AG10803 (cell line): ENCODE measurements around a stretch of chrX.

GRCh38 chrX:53714410-53715339 lies 28.2 kb upstream of the HUWE1 start:
- RRBS, result no CpG with 5 or more reads among the region's 5 CpGs

DNA sequence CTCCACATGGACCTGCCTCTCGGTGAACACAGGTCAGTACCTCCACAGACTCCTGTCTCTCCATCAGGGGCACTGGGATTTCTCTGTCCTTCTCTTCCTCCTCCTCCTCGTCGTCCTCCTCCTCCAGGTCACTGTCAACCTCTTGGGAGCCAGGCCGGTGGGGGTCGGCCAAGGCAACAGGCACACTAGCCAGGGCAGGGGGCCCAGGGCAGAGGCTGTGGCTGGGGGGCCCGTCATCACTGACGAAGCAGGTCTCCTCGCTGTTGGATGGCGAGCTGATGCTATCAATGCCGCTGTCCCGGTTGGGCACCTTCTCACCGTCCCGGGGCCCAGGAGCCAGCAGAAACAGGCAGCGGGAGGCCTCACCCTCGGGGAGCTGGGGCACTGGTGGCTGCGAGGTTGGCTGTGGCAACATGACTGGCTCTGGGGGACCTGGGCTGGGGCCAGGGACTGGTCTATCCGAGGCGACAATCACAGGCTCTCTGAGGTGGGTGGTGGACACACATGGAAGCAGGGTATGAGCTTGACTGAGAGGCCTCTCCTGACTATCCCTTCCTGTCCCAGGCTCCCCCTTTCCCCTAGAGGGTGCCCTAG lies 26.0 kb downstream of the FGD1 start:
- RRBS, result no CpG with 5 or more reads among the region's 18 CpGs

GRCh38 chrX:54474386-54474903 lies 21.6 kb downstream of the FGD1 start:
- RRBS, result no CpG with 5 or more reads among the region's 7 CpGs

DNA sequence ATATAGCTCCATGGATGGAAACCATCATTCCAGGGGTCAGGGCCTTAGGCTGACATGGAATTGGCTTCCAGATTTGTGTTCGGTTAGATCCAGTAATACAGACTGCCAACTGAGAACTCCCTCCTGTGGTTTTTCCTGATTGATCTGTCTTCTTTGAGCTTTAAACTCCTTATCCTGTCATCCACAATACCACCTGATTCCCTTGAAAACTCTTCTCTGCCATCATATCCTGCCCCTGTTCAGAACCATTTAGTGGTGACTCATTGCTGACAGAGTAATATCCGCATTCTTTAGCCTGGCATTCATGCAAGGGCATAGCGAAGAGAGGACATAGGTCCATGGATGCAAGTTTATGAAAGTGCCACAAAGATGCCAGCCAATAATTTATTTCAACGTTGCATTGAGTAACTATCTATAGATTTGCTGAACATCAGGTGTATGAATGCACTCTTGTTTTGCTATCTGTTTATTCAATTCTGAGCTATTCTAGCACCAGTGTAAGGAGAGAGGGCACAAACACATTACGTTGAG lies 76.6 kb downstream of the ITIH6 start:
- RRBS, result no CpG with 5 or more reads among the region's 5 CpGs

- RRBS, result no CpG with 5 or more reads among the region's 2 CpGs
Observed at GRCh38 chrX:56019756-56020555, 212.2 kb upstream of the KLF8 start.

GRCh38 chrX:57910601-57911314 lies 500 bp upstream of the ZXDA start:
- RRBS, result no CpG with 5 or more reads among the region's 13 CpGs

- RRBS, result no CpG with 5 or more reads among the region's 5 CpGs
Observed at GRCh38 chrX:62878759-62879302, 472.3 kb downstream of the SPIN4 start.

DNA sequence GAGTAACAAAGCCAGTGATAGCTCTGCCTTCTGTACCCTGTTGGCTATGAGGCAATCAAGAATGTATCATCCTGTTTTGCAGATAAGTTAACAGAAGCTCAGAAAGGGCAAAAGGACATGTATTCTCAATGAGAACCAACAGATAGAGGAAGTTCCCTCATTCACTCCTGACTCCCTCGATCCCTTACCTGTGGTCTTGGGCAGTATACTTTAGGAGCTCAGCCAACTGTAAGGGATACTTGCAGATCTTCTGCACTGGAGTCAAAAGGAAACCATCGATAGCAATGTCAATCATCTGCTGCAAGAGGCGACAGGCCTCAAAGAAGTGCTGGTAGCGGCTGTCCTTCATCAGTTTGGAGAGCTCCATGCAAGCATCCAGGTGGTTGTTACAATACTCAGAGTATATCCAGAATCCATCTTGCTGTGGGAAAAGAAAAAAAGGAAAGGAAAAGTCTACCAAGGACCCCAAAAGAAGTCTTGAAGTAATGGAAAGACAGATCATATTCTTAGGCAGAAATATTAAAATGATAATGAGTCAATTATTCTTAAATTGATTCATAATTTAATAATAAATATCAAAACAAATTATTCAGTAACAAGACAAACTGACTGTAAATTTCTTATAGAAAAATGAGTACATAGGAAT lies 106.7 kb downstream of the ARHGEF9 start:
- RRBS, result no CpG with 5 or more reads among the region's 4 CpGs

DNA sequence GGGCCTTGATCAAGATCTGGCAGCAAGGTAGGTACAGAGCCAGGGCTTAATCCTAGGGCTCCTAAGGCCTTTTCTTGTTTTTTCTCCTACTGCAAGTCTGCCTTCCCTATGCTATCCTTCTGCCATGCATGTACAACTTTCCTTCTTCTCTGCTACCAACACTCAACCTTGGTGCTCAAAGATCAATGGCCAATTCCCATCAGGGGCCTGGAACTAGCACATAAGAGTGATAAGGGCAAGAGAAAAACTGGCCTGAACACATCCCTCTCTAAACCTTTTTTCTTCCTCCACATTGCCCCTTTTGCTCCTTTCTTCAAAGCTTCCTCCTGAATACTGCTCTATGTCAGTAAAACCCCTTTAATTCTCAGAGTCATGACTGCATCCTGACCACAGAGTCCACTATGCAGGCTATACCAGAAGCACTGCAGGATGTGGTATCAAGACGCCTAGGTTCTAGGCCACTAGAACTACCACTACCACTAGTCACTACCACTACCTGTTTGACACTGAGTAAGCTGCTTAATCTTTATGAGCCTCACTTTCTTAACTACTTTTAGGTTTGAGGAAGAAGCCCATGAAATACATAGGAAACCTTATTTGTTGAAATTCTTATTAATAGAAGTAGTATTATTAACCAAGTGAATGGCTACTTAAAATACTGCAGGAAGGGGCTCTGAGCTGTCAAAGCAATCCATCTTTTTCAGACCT lies 38.8 kb downstream of the ARHGEF9 start:
- RRBS, result no CpG with 5 or more reads among the region's 1 CpG

GRCh38 chrX:64958845-64959455 lies 17.3 kb downstream of the ZC4H2 start:
- RRBS, result no CpG with 5 or more reads among the region's 1 CpG

DNA sequence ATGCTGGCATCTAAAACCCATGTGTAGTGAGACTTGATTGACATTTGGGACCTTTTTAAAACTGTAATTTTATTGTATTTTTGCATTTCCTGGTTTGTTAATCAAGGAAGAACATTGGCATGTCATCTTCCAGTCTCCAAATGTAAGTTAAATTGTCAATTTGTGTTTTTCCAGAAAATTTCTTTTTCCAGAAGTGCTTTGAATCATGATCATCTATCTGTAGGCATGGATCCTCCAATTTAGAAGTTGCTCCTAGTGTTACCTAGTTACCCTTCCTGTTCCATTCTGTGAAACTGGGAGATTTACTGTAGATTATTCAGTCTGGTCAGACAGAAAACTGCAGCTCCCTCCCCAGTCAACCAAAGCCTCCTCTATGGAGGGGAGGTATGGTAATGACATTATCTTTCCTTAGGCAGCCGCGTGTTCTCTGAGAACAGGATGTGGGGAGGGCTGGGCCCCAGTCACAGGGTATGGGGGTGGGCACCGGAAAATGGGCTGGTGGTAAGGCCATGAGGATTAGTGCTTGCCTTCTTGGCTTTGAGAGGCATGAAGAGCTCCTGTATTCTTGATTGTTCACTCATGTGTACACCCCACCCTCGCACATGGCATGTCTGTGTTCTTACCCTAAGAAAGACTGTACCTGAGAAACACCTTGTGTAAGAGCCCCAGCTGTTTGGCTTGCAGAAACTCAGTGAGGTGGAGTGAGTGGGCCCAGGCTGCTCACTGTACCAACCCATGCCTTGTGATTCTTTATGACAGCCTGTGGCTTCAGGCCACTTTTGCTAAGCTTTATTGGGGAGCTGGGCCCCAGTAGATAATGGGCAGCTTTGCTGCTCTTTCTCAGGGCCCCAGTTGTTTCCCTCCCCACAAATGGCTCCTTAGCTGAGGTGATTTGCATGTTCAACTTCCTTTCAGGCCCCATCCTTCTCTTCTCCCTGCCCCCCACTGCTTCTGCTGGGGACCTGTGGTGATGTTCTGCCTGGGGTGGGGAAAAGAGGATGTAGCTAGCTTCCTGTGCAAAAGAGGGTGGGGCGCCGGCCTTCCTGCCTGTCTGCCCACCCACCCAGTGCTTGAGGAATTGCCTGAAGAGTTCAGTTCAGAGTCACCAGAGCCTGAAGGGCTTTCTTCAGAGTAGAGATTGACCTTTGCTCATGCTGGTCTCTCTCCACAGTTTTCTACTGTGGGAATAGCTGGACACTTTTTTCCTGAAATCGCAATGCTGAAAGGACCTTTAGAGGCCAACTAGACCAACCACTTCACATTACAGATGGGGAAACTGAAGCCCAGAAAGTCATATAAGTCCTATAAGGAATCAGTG lies 30.6 kb downstream of the MSN start:
- RRBS, result no CpG with 5 or more reads among the region's 7 CpGs

DNA sequence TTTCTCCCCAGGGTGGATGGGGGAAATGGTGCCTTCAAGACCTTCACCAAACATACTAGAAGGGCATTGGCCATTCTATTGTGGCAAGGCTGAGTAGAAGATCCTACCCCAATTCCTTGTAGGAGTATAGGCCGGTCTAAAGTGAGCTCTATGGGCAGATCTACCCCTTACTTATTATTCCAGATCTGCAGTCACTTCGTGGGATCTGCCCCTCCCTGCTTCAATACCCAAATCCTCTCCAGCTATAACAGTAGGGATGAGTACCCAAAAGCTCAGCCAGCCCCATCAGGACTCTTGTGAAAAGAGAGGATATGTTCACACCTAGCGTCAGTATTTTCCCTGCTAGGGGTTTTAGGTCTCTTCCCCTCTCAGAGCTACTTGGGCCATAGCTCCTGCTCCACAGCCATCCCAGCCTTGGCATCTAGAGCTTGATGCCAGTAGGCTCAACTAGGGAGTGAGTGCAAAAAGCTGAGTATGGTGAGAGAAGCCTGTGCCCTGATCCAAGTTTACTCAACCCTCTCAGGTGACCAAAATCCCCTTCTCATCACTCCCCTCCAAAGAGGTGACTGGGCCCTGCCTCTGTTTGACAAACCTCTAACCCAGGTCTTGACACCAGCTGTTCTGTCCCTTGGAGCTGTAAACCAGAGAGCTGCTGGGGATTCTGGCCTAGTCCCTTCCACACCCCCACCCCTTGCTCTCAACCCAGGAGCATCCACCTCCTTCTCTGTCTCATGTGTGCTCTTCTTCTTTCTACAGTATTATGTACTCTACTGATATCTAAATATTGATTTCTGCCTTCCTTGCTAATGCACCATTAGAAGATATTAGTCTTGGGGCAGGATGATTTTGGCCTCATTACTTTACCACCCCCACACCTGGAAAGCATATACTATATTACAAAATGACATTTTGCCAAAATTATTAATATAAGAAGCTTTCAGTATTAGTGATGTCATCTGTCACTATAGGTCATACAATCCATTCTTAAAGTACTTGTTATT lies 73.4 kb downstream of the MSN start:
- RRBS, result no CpG with 5 or more reads among the region's 3 CpGs

DNA sequence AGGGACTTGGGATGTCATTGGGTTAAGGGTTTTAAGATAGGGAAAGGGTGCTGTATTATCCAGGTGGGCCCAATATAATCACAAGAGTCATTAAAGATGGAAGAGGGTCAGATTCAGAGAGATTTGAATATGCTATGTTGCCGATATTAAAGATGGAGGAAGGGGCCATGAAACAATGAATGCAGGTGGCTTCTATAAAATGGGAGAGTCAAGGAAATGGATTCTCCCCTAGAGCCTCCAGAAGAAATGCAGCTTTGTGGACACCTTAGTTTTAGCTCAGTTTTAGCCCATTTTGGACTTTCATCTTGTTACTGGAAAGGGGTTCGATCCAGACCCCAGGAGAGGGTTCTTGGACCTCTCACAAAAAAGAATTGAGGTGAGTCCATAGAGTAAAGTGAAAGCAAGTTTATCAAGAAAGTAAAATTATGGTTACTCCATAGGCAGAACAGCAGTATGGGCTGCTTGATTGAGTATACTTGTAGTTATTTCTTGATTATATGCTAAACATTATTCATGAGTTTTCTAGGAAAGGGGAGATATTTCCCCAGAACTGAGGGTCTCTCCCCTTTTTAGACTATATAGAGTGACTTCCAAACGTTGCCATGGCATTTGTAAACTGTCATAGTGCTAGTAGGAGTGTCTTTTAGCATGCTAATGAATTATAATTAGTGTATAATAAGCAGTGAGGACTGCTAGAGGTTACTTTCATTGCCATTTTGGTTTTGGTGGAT lies 76.4 kb downstream of the MSN start:
- RRBS, result no CpG with 5 or more reads among the region's 3 CpGs

DNA sequence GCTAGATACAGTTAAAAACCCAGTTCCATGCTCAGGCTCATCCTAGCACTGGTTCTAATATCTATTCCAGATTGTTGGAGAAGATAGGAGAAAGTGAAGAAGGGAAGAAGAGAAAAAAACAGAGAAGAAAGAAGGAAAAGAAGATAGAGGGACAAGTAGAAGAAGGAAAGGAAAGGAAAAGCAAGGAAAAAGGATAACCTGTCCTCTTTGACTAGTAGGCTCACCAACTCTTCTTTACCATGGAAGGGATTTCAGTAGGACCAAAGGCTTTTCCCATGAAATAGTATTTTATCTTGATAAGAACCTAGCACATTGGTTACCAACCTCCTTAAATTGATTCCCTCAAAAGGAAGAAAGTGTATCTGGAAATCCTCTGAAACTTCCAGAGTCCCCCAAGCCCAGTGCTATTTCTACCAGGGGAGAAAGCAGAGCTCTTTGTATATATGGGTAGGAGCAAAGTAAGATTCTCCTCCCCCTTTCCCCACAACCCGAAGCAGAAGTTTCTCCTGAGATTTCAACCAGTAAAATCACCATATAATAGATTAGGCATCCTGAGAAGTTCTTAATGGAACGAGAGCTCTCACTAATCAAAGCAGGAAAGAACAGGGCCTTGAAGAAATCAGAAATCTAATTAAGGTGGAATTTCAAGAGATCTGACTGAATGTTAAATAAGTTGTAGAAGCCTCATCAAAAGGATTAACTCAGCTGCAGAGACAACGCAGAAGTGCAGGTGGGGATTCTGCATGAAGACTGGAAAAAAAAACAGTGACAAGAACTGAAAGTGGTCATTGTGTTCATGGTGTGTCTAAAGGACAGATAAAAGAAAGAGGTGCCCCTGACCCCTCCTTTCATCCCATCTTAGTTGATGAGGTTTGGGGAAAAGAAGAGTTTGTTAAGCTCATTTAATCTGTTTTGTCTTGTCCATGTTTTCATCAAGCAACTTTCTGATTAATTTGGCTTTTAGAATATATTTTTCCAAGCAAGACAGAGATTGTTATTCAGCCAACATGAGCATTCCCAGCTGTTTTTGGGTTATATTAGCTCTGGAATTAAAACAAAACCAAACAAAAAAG lies 39.2 kb downstream of the VSIG4 start:
- RRBS, result no CpG with 5 or more reads among the region's 3 CpGs

DNA sequence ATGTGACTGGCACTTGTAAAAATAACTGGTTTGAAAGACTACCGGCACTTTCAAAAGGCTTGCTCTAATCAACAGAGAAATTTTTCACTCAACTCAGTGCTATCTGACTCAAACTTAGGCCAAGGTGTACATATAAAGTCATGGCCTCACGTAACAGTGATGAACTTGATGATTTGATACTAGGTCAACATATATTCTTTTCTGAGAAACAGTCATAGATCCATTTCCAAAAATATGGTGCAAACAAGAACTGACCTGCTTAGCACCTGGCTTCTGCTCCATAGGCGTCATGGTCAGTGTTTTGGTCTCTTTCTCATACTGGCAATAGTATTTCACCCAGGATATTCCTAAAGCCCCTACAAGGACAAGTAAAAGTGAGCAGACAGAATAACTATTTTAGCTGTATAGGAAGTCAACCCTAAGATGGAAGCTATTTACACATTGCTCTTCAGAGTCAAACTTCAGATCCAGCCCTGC lies 226.9 kb downstream of the OPHN1 start:
- RRBS, result no CpG with 5 or more reads among the region's 3 CpGs

DNA sequence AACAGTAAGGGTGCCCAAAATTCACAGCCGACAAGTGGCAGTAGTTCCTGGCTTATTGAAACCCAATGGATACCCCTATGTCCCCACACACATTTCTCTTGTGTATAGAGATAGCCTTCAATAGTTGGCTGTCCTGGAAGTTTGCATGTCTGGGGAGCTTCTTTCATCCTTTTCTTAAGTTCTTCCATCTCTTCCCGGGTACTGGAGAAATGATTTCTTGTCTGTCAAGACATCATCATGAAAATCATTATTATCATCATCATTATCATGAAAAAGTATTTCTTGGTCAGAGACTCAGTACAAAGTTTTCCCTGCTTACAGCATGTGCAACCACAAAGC lies 223.3 kb downstream of the OPHN1 start:
- RRBS, result no CpG with 5 or more reads among the region's 2 CpGs

DNA sequence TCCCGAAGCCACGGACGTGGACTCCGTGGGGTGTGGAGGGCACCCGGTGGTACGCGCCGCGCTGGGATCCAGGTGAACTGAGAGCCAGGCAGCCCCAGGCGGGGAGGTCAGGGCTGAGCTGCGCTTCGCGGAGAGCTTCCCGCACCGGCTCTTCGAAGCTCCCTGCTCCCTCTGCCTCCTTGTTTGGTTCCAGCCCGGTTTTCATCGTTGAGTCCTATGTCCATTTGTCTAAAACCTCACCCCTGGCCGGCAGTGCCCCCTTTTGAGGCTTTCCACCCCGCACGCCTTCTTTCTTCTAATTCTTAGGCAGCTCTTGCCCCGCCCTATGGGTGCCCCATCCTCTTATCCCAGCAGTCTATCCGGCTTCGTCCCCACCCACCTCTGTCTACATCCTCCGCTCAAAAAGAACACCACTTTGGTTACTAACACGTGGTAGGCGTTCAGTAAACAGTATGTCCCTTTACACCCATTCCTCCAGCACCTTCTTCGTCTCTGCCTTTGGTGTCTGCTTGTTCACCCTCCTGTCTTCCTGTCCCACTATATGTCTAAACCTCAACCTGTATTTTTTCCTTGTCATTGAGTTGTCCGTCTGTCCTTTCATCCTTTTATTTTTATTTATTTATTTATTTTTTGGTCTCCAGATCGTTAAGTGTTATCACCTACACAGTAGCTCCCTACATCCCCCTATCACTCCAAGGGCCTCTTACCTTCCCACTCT lies 39.2 kb downstream of the STARD8 start:
- RRBS, result 4% methylated on average over 15 of the region's 30 CpGs

DNA sequence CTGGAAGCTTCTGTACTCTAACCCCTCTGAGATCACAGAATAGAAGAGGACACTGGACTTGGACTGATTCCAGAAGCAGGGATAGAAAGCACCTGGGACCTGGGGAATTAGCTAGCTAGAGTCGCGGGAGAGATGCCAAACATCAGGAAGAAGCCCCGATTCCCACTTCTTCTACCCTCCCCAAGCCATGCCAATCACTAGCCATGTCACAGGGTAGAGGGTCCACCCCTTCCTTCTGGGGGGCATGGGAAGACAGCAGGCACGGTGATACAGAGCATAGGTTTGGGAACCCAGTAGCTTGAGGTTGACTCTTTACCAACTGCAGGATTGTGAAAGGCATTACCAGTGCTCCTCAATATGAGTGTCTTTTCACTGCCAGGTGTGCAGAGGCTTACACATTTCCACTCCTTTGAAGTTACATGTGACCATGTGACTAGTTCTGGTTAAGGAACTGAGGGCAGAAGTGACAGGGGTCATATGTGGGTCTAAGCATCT lies 34.1 kb upstream of the EFNB1 start:
- RRBS, result no CpG with 5 or more reads among the region's 4 CpGs

DNA sequence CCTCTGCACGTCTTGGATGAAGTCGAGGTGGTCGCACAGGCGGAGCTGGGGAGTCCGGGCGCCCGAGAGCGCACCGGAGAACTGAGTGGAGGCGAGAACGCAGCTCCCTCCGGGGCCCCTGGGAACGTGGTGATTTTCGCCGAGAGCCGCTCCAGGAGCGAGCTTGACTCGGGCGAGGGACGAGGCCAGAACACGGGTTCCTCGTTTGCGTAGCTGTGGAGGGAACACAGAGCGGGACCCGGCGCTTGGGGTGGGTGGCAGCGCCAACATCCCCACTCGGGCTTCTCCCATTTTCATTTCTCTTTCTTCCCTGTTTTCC lies 1.3 kb downstream of the EFNB1 start:
- RRBS, result under 1% methylated on average over 8 of the region's 28 CpGs

- RRBS, result no CpG with 5 or more reads among the region's 29 CpGs
Observed at GRCh38 chrX:68830450-68831390, 1.9 kb downstream of the EFNB1 start.